AG04449 (cell line): ENCODE measurements around the genes MLC1, SCO2 and MAPK8IP2.

DNA sequence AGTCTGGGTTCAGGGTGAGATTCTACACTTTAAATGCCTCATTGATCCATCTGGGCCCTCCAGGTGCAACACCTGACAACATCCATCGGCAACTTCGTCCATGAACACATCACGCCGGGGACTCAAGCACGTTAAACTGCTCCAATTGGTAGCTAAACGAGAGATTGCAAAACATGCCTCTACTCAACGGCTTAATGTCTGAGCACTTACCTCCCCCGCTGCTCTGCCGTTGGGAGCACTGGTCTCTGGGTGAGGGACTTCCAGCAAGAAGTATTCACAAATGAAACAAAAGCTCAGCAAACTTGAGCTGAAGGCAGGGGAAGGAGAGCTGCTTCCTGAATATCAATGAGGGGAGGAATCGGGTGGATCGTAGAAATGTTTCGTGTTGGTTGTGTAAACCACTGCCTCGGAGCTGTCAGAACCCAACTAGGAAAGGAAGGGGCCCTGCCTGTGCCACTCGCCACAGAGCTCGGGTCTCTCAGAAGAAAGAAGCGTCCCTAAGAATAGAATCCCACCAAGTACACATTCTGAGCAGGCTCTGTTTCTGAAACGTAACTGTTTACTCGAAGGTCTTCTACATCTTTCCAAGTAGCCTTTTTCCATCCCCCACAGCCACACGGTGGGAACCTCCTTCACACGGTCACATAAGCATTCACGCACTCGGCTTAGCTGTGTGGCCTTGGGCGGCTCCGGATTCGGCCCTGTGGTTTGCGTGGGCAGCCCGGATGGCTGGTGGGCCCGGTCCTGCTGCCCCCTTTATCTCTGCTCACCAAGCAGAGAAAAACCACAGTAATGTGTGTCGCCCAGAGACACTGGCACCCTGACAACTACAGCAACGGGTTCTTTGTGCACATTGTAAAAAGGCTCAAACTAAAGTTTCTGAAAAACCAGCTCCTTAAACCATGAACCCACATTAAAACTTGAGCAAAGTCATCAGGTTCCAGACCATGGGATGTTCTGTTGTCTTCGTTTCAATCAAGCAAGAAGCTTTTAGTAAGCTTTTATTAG lies at the start of gene MLC1:
Gene MLC1, minus strand, starts transcription at position 282 of the 1,008 bp plus-strand sequence.
- RRBS = no CpG with 5 or more reads among the region's 31 CpGs

DNA sequence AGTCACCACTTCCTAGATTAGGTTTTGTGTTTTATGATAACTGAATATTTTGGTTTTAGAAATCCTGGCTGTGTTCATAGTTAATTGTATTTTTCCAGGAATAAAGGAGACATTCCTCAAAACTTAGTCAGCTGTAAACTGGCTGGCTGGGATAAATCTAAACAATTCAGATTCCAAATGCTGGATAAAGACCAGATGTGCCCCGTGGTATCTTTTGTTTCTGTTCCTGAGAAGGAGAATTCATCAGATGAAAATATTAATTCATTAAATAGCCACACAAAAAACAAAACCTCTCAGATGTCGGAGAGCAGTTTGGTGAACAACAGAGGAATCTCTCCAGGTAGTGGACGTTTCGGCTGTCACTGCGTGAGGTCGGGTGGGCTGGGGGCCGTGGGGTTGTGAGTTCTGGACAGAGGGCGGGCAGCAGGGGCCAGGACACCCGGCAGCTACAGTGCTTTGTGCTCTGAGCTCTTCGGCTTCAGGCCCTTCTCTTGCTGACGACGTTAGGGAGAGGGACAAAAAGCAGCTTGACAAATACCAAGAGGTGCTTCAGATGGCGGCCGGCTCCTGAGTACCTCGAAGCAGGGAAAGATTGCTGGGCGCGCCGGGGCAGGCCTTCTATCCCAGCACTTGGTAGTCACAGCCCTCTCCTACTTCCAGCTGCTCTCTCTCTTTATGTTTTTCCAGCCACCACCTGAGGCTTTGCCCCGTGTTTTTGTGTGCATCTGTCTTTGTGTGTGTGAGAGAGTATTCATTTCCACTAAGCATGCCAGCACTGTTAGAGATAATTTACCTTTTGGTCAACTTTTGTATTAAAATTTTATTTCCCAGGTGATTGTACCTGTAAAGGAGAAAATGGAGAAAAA lies 24.7 kb downstream of the MOV10L1 start:
- RRBS = no CpG with 5 or more reads among the region's 19 CpGs

- RRBS = 3% methylated on average over 18 of the region's 46 CpGs
Observed at GRCh38 chr22:50200148-50200658, 608 bp upstream of the SELENOO start.

DNA sequence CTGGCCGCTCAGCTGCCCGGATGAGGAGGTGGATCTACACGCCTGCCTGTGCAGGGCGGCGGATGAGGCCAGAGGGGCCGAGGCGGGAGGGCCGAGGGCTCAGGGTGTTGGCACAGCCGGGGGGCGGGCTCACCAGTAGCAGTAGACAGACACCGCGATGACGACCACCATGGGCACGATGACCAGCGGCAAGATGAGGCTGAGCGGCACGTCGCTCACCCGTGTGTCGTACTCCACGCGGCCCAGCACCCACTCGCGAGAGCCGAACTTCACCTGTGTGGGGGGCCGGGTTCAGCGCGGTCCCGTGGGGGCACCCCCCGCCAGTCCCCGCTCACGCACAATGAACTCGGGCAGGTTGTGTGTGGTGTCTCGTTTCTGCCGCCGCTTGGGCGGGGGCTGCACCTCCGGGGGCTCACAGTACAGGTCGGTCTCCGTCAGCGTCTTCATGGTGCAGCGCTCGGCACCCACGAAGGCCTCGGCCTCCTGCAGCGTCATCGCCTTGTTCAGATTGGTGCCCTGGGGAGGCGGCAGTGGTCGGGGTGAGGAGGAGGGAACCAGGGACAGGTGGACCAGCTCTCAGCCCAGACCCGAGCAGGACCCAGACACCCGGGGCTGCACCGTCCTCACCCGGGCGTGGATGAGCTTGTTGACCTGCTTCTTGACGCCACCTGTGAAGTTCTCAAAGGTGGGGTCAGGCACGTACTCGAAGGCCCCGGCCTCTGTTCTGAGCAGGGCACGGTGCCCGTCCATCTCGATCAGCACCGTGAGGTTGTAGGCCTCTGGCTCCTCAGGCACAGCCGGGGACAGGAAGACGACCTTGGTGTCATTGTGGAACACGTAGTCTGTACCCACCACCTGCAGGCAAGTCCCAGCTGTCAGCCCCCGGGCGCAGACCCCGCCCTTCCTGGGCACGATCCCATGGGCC lies 11.3 kb upstream of the MAPK11 start:
- RRBS = 94% methylated on average over 19 of the region's 69 CpGs

DNA sequence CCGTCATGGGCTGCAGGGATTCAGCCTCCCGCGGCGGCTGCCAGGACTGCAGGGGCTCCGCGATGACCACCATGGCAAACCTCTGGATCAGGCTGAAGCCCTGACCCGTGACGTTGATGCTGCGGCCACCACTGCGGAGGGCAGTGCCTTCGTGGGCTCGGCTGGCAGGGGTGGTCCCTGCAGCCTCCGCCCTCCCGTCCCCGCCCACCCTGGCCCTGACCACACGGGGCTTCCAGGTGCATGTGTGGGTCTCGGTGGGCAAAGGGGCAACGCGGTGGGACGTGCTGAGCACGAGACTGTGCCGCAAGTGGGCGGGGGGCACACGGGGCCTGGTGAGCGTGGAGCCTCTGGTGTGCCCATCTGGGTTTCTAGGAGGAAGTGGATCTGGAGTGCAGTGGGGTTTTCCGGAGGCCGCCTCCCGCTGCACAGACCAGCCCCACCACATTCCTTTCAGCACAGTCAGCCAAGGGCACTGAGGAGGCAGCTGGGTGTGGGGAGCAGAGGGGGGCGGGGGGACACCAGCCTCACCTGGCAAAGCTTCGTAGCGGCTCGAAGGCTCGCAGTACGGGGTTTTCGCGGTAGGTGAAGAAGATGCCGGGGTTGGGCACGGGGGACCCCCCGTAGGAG lies 12.1 kb upstream of the MAPK11 start:
- RRBS = no CpG with 5 or more reads among the region's 39 CpGs

DNA sequence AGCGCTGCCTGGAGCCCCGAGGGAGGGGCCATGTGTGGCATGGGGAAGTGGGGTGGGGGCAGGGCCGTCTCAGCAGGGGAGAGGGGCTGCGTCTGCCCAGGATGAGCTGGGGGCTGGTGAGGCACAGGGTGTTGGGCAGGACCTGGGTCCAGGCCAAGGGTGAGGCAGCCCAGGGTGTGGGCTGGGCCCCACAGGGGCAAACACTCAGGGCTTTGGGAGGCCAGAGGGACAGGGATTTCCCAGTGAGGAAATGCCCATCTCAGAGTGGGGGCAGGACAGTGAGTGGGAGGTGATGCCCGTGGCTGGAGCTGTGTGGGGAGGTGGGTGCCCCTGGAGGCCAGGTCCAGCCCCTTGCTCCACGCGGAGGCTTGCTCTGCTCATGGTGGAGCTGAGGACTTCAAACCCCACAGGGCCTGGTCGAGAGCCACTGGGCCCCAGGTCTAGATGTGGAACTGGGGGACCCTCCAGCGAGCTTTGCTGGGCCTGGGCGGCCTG lies 5.3 kb downstream of the PLXNB2 start:
- RRBS = no CpG with 5 or more reads among the region's 10 CpGs

DNA sequence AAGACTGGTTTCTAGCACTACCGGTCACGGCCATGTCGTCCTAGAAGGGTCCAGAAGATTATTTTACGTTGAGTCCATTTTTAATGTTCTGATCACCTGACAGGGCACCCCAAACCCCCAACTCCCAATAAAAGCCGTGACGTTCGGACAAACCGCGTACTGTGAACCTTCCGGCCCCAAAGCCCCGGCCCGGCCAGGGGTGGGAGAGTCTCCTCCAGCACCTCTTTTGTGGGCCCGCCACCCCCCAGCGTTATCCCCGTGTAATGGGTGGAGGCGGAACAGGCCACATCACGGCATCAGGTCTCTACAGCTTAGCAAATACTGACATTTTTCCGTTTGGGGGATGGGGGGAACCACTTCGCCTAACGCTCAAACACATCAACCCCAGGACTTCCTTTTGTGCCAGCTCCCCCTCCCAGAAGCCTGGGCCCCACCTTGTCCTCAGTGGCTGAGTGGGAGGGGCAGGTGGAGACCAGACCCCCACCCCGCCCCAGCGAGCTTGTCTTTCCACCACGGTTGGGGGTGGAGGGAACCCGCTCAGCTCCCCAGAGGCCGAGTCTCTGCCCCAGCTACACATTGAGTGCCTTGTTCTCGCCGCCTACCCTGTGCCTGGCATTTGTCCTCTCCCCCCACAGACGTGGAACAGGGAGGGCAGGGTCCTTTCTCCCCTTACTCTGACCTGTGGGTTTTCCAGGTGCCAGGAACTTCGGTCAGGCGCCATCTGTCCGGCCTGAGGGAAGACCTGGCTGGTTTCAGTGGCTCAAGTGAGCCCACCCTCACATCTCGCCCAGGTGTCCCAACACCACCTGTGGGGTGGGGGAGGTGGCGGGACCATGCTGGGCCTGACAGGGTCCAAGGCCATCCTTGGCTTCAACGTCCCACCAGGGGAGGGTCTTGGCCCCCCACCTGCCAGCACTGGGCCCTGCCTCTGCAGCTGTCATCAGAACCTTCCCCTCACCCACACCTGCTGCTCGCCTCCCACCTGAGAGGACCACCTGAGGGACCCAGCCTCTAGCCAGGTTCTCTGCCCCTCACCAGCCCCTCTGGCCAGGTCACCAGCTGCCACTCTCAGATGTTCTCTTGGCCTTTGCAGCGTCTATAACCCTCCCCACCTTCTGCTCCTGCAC lies 29.5 kb downstream of the SBF1 start:
- RRBS = no CpG with 5 or more reads among the region's 36 CpGs

DNA sequence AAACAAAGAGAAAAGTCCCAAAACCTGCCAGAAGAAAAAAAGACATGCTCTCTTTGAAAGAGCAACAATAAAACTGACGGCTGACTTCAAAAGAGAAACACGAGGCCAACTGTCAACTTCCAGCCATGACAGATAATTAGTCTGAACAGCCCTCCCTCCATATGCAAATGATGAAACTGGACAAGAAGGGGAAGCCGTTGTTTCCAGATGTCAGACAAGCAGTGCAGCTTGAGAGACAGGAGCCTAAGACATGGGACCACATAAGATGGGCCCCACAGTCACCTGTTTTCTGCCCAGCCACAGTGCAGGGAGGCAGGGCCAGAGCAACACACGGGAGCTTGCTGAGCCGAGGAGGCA lies 25.2 kb downstream of the SBF1 start:
- RRBS = no CpG with 5 or more reads among the region's 5 CpGs

GRCh38 chr22:50498248-50499007 lies 9.1 kb downstream of the LMF2 start:
- RRBS = no CpG with 5 or more reads among the region's 15 CpGs

GRCh38 chr22:50523652-50523909 lies 1.8 kb downstream of the SCO2 start:
- RRBS = no CpG with 5 or more reads among the region's 15 CpGs

GRCh38 chr22:50525404-50525913 lies at the start of gene SCO2:
Gene SCO2 (minus strand): TSS chr22:50525598.
- RRBS = 2% methylated on average over 37 of the region's 67 CpGs

GRCh38 chr22:50528065-50529081 lies 1.4 kb downstream of the TYMP start:
- RRBS = no CpG with 5 or more reads among the region's 17 CpGs

GRCh38 chr22:50534066-50534762 lies 1.9 kb upstream of the ODF3B start:
- RRBS = no CpG with 5 or more reads among the region's 19 CpGs

DNA sequence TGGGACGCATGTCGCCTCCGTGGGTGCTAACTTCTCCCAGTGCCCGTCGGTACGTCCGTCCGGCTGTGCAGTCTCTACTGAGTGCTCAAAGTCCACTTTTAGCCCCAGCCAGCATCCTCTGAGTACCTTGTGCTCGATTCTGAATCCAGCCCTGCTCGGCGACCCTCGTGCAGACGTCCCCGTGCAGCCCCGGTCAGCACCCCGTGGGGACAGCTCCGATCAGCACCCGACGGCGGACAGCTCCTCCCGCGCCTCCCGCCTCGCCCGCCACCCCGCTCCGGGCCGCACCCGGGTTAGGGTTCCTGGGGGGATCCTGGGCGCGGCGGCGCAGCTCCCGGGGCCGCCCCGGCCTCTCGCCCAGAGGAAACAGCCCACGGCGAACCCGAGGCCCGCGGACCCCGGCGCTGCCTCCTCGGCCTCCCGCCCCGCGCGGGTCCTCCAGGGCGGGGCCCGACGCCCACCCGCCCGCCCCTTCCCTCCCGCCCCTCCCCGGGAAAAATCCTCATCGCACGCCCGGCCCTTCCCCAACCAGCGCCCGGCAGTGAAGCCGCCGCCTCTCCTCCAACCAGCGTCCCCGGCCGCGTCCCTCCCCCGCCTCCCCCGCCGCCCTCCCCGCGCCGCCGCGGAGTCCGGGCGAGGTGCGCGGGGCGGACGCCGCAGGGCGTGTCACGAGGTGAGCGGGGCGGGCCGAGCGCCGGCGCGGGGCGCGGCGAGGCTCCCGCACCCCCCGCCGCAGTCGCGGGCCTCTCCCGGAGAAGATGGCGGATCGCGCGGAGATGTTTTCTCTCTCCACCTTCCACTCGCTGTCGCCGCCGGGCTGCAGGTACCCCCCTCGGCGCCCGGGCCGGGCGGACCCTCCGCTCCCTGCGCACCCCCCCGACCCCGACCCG lies at the start of gene MAPK8IP2:
Gene MAPK8IP2, plus strand, starts transcription at position 733 of the 890 bp plus-strand sequence.
- RRBS = 3% methylated on average over 70 of the region's 118 CpGs

DNA sequence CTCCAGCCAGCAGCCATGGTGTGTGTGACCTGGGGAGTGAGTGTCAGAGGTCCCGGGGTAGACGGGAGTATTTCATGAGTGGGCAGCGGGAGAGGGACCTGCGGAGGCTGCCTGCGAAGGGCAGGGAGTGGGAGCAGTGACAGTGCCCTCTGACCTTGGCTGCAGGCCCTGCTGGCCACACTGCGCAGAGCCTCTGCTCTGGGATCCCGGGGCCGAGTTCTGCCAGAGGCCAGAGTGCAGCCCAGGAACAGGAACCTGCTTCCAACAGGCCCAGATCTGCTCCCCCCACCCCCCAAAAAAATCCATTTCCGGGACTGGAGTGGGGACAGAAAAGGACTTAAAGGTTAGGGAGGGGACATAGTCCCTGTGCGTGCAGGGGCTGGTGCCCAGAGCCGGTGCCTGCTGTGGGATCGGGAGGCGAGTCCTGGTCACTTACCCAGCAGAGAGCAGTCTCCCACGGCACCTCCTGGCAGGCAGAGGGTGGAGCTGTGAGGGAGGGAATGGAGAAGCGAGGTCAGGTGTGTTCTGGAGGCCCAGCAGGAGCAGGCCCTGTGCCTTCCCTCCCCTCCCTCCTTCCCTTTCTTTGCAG lies 37.1 kb upstream of the ACR start:
- RRBS = 83% methylated on average over 4 of the region's 15 CpGs

DNA sequence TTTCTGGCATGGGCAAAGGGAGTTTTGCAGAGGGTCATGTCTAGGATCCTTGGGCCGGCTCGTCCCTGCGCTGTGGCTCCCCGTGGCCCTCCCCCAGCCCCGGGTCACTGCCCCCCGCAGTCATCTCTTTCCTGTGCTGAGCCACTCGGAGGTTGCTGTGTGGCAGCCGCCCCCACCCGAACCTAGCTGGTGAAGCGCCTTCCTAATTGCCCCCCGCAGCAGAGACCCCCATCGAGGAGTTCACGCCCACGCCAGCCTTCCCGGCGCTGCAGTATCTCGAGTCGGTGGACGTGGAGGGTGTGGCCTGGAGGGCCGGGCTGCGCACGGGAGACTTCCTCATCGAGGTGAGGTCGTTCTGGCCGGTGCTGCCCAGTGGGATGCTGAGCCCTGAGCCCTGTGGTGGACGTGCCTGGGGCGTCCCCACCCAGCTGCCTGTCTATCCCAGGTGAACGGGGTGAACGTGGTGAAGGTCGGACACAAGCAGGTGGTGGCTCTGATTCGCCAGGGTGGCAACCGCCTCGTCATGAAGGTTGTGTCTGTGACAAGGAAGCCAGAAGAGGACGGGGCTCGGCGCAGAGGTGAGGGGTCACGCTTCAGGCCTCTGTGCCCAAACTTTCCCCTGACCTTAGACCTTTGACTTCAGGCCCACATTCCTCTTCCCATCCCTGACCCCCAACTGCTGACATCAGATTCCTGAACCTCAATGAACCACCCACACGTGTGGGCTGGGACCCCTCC lies 33.3 kb upstream of the ACR start:
- RRBS = 65% methylated on average over 19 of the region's 38 CpGs